OCI-LY7 (cell line): Measurements from ENCODE around the genes SEC23IP, PLPP4, FGFR2 and CUZD1.

- PRO-cap = no peak
- RAMPAGE, long total RNA = no peak
Measured at GRCh38 chr10:119652464-119652827, 1.3 kb downstream of the BAG3 start.

DNA sequence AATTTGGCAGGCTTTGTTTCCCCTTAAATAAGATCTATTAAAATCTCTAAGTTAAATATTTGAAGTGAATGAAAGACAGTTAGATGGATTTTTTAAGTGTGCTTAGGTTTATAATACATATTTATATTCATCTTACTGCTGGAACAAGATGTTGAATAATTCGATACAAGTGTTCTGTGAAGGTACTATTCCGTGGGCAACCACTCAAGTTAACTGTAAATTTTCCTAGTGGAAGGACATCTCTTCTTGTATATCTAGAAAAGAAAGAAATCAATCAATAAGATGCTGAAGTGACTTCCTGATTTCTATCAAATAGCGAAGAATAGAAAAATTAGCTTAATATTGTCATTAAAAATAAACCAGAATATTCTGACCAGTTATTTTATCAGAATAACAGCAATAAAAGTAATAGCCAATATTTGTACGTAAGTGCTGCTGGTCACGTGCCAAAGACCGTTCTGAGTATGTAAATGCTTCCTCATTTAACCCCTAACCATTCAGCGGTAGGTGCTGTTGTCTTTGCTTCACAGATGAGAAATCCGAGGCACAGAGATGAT lies 31.9 kb downstream of the MCMBP start:
- PRO-cap = no peak
- RAMPAGE, long total RNA = no peak

DNA sequence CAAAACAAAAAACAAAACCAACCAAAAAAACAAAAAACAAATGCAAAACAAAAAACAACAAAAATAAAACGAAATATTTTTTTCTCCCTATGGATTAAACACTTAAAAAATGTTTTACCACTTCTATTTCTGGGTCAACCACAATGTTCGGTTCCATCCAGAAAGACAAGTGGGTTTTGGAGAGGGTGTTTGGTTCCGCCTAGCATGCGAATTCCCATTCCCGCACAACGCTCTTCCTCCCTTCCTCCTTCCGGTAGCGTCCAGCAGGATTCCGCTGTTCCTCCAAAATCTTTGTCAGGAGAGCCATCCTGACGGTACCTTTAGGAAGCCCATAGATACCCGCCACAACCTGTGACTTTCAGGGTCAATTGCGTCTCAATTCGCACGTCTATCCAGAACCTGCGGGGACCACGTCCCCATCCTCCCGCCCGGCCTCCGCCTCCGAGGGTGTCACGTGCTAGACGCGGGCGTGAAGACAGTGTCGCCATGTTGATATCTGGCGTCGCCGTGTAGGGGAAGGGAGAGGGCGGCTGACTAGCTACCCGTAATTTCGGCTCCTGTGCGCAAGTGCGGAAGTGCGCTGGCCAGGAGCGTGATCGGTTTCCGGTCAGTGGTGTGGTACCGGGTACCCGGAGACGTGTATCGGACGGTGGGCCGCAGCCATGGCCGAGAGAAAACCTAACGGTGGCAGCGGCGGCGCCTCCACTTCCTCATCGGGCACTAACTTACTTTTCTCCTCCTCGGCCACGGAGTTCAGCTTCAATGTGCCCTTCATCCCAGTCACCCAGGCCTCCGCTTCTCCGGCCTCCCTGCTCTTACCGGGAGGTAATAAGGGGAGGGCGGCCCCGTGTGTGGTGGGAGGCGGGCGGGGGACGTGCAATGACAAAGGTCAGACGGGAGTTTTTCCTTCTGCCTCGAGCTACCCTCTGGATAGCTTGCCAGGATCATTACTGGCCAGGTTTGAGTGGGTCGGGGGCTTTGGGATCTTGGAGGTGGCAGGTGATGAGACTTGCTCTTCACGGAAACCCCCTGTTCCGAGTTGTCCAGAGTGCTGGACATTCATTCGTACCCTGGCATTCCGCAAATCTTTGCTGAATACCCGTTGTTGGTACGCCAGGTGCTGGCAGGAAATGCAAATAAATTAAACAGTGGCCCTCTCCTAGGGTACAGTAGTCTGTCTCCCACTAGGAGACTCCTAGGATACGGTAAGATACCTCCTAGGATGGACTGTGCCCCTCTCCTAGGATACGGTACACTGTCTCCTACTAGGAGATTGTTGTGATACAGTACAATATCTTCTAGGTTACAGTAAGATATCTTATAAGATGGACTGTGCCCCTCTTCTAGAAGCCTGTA lies at the start of gene SEC23IP:
Gene SEC23IP (plus strand): TSS at position 610 of the 1,356 bp plus-strand sequence.
- PRO-cap = bidirectional peak, plus-strand start at position 593 of the sequence, minus-strand start at position 420 of the sequence
- RAMPAGE, long total RNA = no peak

DNA sequence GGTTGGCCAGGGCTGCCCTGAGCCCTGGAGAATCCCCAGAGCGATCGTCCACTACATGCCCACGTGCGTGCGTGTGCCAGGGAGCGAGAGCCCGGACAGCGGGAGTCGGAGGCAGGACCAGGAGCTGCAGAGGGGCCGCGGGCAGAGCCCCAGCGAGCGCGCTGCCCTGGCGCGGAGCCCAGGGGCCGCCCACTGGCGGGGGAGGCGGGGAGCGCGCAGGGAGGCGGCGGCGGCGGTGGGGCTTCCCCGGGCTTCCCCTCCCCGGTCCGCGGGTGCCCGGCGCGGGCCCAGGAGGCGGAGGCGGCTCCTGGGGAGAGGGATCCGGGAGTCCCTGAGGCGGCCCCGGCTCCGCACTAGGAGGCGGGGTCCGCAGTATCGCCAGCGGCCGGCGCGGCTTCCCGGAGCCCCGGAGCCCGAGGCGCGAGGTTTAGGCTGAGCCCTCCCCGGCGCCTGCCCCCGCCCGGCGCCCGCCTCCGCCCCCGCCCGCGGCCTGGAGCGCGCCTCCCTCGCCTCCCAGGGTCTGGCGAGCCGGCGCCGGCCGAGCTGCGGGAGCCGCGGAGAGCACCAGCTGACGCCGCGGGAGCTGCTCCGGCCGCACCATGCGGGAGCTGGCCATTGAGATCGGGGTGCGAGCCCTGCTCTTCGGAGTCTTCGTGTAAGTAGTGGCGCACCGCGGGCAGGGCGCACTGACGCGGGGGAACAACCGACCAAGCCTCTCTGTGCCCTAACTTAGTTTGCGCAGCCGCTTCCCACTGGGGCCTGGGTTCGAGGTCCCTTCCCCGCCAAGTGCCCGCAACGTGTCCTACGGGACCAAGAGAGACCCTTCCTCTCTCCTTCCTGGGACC lies at the start of gene PLPP4:
Gene PLPP4 (plus strand): TSS at position 521 of the 845 bp plus-strand sequence.
- PRO-cap = no peak
- RAMPAGE, long total RNA = no peak

DNA sequence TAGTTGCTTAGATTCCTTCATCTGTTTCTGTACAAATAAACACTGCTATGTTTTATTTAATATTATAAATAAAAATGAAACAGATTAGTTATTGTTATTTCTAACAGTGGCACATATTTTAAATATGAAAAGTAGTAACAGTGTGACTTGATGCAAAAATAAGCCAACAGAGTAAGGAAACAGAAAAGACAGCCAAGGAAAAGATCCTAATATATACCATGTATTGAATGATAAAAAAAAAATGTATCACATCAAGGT lies 169.7 kb upstream of the WDR11 start:
- PRO-cap = no peak
- RAMPAGE, long total RNA = no peak

- PRO-cap = no peak
- RAMPAGE, long total RNA = no peak
Measured at GRCh38 chr10:121104524-121105145, 253.5 kb downstream of the WDR11 start.

DNA sequence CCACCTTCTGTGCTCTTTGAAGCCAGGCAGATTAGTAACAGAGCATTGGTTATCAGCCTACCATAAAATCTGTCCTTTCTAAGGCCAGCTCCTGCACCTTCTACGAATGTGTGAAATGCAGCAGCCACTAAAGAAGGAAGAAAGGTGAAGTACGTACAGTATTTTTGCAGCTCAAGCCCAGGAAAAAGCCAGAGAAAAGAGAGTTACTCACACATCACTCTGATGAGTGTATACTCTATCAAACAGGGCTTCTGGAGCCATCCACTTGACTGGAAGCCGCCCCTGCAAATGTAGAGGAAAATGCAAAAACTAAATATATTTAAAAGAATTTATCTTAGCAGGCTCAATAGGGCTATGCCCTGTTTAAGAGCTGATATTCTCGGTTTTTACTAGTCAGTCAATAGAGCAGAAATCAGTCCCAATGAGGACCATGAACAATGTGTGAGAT lies 111.1 kb downstream of the FGFR2 start:
- PRO-cap = no peak
- RAMPAGE, long total RNA = no peak

GRCh38 chr10:121580669-121581207 lies 17.5 kb downstream of the FGFR2 start:
- PRO-cap = no peak
- RAMPAGE, long total RNA = no peak

- PRO-cap = no peak
- RAMPAGE, long total RNA = no peak
Measured at GRCh38 chr10:121597687-121598521, at the start of gene FGFR2. FGFR2 (minus strand) TSS chr10:121598444.

- PRO-cap = no peak
- RAMPAGE, long total RNA = no peak
Measured at GRCh38 chr10:122021219-122022243, 32.6 kb downstream of the TACC2 start.

GRCh38 chr10:122028793-122029294 lies 39.9 kb downstream of the TACC2 start:
- PRO-cap = no peak
- RAMPAGE, long total RNA = no peak

GRCh38 chr10:122044676-122045511 lies 55.9 kb downstream of the TACC2 start:
- PRO-cap = no peak
- RAMPAGE, long total RNA = no peak

DNA sequence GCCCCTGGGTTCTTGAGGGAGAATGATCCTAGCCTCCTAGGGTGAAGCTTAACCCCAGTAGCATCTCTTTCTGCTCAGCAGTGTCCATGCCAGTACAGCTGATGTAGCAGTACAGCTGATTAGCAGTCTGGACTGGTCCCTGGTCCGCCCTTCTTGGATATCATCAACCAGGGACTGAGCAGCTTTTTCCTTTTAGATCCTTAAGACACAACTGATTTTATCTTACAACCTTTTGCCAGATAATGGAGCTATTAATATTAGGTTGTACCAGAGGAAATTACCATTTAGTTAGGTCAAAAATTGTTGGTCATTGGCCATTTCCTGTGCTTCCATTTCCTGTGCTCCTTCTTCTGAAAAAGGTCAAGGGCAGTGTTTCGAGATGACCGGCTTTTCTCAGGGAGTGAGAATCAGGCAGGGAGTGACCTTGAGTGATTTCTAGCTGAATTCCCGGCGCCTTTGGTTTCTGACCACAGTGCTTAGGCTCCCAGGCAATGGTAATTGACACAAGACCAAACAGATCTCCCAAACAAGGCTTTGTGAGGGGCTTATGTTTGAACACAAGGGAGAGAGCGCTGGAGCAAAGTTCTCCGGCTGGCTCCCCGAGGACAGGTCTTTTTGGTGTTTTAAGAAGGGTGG lies 65.5 kb downstream of the TACC2 start:
- PRO-cap = no peak
- RAMPAGE, long total RNA = no peak

- PRO-cap = no peak
- RAMPAGE, long total RNA = no peak
Measured at GRCh38 chr10:122120868-122121495, 132.0 kb downstream of the TACC2 start.

DNA sequence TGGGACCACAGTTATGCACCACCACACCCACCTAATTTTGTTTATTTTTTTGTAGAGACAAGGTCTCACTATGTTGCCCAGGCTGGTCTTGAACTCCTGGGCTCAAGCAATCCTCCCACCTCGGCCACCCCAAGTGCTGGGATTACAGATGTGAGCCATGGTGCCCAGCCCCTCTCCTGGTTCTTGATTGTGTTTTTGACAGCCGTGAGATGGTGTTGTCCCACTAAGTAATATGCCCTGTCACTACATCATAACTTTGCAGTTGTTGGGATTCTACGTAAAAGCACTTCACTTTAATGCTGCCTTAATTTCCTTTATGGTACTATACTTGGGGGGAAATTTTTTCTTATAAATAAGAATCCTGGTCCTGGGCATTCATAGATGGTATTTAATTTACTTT lies 110.0 kb upstream of the BTBD16 start:
- PRO-cap = no peak
- RAMPAGE, long total RNA = no peak

- PRO-cap = no peak
- RAMPAGE, long total RNA = no peak
Measured at GRCh38 chr10:122221818-122222408, 49.2 kb upstream of the BTBD16 start.

- PRO-cap = no peak
- RAMPAGE, long total RNA = no peak
Measured at GRCh38 chr10:122240574-122241075, 30.5 kb upstream of the BTBD16 start.

GRCh38 chr10:122407777-122408101 lies 33.2 kb downstream of the PLEKHA1 start:
- PRO-cap = no peak
- RAMPAGE, long total RNA = no peak

GRCh38 chr10:122532824-122533266 lies 27.7 kb upstream of the DMBT1 start:
- PRO-cap = no peak
- RAMPAGE, long total RNA = no peak

DNA sequence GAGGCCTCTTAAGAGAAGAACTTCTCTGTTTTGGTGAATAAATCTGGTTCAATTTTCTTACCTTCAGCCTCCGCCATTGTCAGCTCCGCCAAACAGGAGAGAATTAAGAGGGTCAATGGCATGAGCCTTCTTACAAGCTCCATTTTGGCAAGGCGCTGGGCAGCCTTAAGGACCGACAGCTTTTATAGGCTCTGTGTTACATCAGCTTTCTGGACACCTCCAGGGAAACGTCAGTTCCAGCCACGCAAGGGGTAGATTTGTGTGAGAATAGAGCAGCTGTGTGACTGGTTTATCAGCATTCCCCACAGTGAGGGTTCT lies at the start of gene CUZD1:
Gene CUZD1 (minus strand): TSS at position 157 of the 318 bp plus-strand sequence.
- PRO-cap = no peak
- RAMPAGE, long total RNA = no peak